Mammary microvascular endothelial cell (primary cell): ENCODE measurements around a stretch of chr17.

DNA sequence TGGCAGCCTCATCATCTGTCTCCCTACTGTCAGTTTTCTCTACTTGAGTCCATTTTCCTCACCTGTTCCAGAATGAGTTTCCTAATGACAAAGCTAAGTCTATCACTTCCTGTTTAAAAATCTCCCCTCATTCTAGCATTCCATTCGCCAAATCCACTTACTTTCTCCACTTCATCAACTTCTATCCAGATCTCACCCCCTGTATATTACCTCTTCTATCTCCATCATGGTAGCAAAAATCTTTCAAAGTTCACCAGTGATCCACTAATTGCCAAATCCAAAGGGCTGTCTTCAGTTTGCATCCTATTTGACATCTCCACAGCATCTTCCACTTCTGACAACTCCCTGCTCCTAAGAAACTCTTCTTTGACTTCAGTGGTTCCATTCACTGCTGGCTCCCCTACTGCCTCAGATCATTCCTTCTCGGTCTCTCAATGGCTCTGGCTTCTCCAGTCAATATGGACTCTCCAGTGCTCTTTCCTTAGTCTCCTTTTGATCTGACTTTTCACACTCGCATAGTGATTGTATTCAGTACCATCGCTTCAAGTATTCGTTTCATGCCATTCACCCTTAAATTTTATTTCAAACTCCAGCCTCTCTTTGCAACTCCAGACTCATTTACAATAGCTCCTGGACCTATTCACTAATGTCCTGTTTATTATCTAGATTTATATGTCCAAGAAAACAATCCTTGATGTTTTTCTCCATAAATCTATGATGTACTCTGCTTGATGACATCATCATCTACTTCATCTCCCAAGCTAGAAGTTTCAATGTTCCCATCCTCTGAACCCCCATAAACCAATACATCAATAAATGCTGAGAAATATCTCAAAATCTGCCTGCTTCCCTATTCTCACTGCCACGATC lies 4.5 kb downstream of the CEP112 start:
- RAMPAGE, long total RNA = no peak

DNA sequence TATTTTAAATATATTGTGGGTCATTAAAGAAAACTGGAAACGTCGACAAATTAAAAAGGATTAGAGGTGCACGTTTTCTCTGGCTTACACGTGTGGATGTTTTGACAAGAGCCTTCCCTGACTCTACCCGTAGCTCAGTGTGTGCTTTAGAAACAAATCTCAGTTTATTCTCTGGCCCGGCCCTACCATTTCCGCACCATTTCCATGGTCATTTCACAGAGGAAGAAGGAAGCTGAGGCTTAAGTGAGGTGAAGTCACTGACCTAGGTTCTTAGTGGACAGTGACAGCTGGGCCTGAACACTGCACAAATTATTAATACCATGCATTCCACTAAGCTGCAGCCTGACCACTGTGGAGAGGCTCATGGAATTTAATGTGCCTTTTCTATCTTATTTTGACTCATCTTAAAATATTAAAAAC lies 990 bp downstream of the CEP112 start:
- RAMPAGE, long total RNA = no peak

DNA sequence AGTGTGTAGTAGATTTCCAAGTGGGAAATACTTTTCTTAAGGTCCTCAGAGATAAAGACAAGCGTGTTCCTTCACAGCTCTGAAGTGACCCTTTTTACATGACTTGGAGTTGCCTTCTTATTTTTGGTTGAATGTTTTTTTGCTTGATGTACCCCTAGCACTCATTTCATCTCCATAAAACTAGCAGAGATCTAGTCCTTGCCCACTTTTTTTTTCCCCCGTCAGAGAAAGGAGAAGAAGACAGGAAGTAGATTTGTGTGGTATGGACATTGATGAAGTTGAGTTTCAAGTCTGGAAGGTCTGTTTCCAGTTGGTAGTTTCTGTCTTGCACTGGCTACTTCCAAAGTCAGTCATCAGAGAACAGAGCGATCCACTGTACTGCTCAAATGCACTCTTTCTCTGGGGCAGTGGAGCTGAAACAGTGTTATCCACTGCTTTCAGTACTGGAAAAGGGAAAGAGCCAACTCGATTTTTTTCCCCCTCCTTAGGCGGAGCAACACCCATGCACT lies 7.2 kb downstream of the PRKCA start:
- RAMPAGE, long total RNA = no peak

GRCh38 chr17:66682405-66682736 lies 152.5 kb upstream of the CACNG5 start:
- RAMPAGE, long total RNA = no peak

GRCh38 chr17:66724662-66725082 lies 110.2 kb upstream of the CACNG5 start:
- RAMPAGE, long total RNA = no peak

DNA sequence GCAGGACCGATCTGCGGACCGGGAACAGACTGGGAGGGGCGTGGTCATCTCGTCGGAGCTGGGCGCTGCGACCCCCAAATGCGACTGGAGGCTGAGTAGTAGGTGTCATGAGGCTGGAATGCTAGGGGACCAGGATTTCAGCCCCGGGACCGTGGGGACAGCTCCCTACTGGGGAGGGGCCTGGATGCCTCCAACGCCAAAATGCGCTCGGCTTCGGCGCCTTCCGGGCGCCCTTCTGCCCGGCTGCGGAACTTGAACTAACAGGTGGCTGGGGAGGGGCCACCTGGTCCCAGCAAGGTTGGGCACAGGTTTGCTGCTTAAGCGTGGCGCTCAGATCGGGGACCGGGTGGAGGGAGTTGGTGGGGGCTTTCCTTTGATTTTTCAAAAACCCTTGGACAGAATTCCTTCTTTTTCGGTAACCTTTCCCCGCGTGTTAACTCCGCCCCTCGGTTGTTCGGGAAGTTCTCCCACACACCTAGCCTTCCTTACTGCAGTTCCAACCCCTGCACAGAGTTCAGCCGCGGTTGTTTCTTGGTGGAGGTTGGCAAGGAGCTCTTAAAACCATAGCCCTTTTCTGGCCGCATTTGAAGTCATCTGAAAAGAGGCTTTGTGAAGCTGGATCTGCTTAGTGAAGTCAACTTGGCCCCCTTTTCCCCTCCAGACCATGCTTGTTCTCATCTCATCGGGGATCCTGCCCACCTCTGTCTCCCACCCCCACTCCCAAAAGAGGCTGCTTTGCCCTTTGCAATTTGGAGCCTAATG lies 1.6 kb downstream of the CACNG4 start:
- RAMPAGE, long total RNA = no peak

DNA sequence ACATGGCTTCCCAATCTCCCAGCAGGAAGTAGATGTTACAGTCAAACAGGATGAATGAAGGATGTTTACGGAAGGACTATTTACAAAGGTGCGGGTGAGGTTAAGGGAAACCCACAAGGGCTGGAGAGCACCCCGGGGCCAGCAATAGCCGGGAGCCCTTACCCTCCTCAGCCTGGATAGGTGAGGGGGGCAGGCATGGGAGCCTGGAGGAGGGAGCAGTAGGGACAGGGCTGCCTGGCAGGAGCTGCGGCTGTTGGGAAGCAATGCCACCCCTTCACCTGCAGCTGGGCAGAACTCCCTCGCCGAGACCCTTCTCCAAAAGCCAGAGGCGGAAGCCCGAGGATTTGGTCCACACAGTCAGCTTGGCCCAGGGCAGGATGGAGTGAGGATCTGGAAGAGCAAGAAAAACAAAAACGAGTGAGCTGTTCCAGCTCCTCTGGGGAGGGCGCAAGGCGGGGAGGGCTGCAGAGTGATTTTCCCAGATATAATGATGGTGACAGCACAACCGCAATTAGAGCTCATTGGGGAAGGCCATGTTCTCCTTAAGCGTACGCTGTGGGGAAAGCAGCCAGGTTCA lies 24.4 kb upstream of the CACNG1 start:
- RAMPAGE, long total RNA = no peak

- RAMPAGE, long total RNA = no peak
Measured at GRCh38 chr17:67215888-67216425, 29.0 kb downstream of the HELZ start.

- RAMPAGE, long total RNA = no peak
Measured at GRCh38 chr17:67244126-67245036, 615 bp downstream of the HELZ start.

GRCh38 chr17:67260106-67260994 lies 15.4 kb upstream of the HELZ start:
- RAMPAGE, long total RNA = no peak

DNA sequence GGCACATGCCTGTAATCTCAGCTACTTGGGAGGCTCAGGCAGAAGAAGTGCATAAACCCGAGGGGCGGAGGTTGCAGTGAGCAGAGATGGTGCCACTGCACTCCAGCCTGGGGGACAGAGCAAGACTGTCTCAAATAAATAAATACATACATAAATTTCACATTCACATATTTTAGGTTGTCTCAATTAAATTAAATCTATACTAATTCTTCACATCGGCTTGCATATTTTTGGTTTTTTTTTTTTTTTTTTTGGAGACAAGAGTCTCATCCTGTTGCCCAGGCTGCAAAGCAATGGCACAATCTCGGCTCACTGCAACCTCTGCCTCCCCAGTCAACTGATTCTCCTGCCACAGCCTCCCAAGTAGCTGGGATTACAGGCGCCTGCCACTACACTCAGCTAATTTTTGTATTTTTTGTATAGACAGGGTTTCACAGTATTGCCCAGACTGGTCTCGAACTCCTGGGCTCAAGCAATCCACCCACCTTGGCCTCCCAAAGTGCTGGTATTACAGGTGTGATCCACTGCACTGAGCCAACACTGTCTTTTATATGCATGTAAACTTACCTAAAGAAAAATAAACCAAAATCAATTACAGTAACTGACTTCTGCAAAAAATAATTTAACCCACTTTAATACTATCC lies 11.4 kb downstream of the PSMD12 start:
- RAMPAGE, long total RNA = no peak

- RAMPAGE, long total RNA = no peak
Measured at GRCh38 chr17:67443155-67443750, 66.2 kb downstream of the PITPNC1 start.

GRCh38 chr17:67474901-67476000 lies 98.2 kb downstream of the PITPNC1 start:
- RAMPAGE, long total RNA = no peak

- RAMPAGE, long total RNA = no peak
Measured at GRCh38 chr17:67615140-67615685, 102.5 kb upstream of the NOL11 start.

- RAMPAGE, long total RNA = no peak
Measured at GRCh38 chr17:67737420-67738434, 20.0 kb downstream of the NOL11 start.

- RAMPAGE, long total RNA = no peak
Measured at GRCh38 chr17:67910748-67911309, 85.4 kb downstream of the C17orf58 start.

DNA sequence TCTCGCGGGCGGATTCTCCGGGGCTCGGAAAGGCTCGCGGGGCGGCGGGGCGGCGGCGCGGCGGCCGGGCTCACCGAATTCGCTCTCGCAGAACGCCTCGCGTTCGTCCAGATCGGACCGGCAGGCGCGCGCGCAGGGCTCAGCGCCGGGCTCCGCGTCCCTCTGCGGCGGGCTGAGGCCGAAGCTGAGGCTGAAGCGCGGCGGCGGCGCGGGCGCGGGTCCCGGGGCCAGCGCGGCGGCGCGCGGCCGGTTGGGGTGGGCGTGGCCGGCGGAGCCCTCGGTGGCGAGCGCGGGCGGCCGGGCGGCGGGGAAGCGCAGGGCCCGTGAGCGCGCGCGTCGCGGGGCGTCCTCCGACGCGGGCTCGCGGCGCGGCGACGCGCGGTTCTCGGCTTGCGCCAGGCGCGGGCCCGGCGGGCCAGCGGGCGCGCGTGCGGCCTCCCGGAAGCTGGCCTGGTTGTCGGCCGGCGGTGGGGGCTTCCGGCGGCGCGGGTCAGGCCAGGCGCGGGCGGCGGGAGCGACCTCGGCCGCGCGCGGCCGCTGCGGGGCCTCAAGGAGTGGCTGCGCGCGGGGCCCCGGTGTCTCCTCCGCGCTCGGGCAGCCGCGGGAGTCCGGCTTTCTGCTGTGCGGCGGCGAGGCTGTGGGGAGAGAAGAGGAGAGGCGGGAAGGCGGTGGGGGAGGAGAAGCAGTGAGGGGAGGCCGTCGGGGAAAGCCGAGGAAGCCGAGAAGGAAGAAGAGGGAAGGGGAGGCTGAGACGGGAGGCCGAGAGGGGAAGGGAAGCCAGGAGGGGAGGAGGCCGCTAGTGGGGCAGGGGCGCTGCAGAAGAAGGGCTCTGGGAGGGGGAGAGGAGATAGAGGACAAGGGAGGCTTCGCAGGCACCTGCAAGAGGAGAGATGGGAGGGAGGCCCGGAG lies 2.7 kb downstream of the C17orf58 start:
- RAMPAGE, long total RNA = no peak

GRCh38 chr17:67995532-67995893 lies 756 bp downstream of the C17orf58 start:
- RAMPAGE, long total RNA = no peak

DNA sequence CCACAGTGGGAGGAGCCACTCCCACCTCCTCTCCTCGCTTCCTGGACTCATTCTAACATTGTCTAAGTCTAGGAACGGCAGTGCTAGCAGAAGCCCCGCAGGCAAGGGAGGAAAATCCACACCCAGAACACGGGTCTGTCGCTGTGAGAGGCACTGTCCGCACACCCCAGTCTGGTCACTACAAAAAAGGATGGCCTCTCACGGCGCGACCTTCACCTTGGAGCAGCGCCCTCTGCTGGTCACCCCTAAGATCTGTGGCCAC lies 14.8 kb upstream of the C17orf58 start:
- RAMPAGE, long total RNA = no peak

GRCh38 chr17:68019633-68021003 lies 15.4 kb upstream of the KPNA2 start:
- RAMPAGE, long total RNA = no peak